Measurements from ENCODE around the gene GTDC1.

DNA sequence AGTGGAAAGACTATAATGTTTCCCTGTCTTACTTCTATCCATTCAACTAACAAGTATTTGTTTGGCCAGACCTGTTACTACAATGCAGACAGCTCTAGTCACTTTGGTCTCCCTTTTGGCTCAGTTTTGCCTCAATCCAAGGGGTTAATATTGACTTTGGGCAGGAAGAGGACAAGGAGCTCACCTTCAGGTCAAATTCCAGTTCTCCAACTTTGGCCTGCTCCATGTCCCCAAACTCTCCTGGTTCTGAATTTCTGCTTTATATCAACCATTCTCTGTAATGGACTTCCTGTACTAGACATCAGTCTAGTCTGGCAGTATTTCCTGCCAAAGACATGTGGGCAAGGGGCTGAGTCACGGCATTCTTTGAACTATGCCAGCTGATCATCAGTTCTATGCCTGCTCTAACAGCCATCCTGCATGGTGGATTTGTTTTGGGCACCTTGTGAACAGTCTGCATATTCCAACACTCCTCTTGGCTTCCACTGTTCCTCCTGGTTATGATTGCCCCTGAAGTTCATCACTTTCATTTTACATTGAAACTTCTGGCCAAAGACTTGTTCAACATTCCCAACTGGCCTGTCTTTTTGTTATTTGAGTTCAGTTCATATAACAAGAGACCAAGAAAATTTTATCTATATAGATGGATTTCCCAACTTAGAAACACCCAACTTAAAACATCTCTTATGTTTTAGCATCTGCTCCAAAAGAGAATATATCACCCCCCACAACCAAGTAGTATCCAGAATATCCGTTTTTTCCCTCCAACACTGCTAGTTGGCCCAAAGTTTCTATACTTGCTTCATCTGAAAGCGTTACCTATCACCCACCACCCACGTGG is 11.7 kb downstream of the GTDC1 start:
- RRBS, result no CpG with 5 or more reads among the region's 4 CpGs

DNA sequence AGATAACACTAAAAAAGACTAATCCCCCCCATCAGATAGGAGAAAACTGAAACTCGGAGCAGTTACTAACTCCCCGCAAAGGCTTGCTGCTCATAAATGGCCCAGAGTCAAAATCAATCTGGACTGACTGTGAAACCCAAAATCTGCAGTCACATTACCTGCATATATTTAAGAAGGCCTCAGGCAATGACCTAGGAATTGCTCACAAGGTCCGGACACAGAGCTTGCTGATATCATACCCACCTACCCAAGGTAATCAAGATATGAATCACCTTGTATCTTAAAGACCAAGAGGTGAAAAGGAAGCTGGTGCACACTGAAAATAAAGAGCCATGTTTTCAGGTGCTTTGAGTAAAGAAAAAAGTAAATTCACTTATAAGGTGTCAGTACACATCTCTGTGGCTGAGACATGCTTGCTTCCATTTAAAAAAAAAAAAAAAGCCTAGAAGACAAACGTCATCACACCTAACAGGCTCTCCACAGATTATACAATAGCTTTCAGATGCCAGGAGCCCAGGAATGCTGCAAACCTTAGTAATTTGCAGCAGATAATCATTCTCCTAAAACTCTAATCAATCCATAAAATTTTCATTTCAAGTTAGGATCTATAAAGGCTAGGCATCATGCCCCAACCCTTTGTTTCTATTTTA is 7.8 kb downstream of the GTDC1 start:
- RRBS, result no CpG with 5 or more reads among the region's 4 CpGs

GRCh38 chr2:144331653-144332847 is at the start of gene GTDC1:
TSS of gene GTDC1 (minus strand) at chr2:144332512.
- RRBS, result 4% methylated on average over 81 of the region's 134 CpGs

DNA sequence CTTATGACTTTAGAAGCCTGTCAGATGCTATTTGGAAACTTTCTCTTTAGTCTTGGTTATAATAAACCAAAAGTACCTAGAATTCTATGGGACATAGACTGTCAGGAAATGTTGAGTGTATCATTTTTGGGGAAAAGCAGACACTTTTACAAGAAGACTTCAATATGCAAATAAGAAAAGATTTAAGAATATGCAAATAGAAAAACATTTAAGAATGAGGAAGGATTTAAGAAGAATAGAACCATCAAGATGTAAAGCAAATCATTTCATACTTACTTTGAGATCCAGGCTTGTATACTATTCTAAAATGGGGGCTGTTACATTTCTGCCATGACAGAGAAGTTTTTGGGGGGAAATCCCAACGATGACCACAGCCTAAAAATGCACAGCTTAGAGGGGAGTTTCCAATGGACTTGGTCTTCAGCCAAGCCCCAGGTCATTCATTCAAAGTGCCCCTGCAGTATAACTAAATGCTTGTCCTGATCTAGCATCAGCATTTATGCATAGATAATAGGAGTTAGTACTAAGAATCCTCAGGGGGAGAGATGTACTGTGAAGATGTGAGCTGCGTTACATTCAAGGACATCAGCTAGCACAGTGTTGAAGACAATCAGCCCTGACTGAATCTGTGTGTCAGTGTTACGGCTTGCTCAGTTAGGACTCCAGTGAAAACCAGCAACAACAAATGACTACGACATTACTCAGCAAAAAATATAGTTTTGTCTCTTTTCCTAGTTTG is 26.6 kb upstream of the GTDC1 start:
- RRBS, result no CpG with 5 or more reads among the region's 4 CpGs

GRCh38 chr2:144389096-144390209 is 57.1 kb upstream of the GTDC1 start:
- RRBS, result no CpG with 5 or more reads among the region's 46 CpGs

DNA sequence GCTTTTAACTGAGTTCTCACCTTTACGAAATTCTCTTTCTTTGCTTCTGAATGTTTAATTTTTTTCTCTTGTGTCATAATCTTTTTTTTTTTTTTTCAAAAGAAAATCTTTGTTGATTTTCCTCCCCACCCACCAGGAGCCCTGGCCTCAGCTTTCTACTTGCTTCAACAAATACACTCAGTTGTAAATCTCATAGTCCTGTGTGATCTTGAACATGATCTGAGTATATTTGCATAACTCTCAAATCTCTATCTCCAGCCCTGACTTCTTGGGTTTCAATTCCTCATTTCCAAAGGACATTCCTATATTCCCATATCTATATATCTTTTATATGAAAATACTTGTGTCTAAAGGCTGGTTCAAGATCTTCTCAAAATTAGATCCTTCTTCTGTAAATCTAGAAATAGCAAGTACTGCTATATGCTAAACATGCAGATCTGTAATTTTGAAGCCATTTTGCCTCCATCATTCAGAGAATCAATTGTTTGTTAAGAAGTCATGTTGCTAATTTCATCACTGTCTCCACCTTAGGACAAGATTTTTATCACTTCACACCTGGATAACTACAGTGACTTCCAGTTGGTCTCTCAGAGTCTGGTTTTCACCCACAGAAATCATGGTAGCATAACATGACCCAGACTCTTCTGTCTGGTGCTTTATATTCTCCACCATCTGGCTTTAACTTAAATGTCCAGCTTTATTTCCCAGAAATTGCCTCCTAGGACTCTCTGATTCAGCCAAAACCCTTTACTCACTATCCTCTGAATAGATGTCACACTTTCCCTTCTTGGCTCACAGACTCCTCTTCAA is 89.5 kb upstream of the GTDC1 start:
- RRBS, result no CpG with 5 or more reads among the region's 1 CpG

DNA sequence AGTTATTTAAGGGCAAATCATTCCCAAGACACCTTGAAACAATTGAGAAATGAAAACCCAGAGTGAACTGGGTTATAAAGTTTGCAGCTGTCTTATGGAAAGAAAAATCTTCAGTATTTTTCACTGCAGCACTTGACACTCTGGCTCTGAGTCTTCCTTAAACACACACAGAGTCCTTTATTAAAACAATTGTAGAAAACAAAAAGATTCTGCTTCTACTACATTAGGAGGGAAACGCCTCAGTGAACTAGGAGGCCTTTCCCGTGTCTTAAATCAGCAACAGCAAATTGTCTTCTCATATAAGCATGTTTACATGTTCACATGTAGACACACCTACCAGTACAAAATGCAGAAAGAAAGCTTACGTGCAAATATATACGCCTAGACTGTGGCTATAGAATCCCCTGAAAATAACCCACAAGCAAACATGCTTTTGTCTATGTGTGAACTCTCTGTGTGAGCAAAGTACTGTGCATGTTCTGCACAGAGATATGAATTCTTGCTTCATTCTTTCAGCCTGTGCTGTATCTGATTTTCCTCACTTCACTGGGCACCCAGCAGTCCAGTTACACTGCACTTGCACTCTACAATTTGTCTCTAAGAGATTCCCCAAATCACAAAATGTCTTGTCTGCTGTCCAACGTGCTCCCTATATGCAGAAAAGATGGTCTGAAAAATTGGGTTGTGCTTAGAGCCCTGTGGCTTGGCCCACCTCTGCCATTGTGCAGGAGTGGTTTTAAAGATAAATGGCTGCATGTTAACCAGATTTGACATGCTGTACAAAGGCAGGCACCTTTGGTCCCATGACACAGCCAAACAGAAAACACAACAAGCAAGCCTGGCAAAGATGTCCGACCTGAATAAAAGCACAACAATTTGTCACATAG is 24.5 kb downstream of the ZEB2 start:
- RRBS, result no CpG with 5 or more reads among the region's 6 CpGs

GRCh38 chr2:144496609-144497859 is 22.9 kb downstream of the ZEB2 start:
- RRBS, result no CpG with 5 or more reads among the region's 10 CpGs

GRCh38 chr2:144509019-144509576 is 10.8 kb downstream of the ZEB2 start:
- RRBS, result no CpG with 5 or more reads among the region's 7 CpGs

DNA sequence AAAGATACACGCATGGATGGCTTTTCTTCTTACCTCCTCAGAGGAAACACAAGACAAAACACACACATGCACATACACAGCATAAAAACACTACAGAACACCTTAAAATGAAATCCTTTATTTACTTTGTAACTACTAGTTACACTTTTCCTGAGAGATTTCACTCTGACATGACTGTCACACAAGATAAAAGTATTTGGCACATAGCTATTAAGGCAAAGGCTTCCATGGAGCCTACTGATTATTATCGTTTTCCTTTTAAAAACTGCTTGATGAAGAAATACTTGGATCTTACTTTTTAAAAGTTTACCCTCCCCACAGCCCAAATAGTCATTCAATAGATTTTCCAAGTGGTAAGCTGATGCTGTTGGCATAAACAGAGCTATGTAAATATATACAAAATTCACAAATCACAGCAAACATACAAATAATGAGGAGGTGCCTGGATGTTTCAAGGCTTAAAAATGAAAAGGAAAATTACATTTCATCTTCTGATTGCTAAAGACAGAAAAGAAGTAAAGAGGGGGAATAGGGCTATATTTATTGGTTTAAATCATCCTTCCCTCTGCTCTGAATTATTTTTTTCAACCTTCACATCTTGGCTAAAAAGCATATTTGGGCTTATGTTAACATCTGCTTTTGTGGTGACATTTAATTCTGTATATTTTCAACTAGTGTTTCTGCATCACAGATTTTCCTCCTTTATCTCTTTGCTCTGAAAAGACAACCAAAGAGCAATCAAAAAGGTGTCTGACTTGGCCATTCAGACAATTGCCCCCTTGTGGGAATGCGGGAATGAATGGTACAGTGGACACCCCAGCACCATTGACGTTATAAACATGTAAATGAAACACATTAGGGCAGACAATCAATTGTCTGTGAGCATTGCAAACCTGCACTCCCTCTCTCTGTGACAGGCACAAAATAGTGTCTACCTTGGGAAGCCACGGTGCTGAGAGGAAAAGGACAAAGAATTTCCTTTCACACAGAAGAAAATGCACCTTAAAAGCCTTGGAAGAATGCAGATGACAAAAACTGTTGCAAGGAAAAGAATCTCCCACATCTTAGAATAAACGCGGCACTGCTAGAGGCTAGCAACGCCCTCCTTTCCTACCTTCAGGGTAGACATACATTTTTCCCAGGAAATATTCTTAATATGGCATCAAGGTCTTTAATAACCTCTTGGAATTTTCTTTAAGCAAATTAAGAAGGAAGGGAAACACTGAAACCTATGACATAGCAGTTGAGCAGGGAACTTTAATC is 8.2 kb downstream of the ZEB2 start:
- RRBS, result no CpG with 5 or more reads among the region's 8 CpGs

DNA sequence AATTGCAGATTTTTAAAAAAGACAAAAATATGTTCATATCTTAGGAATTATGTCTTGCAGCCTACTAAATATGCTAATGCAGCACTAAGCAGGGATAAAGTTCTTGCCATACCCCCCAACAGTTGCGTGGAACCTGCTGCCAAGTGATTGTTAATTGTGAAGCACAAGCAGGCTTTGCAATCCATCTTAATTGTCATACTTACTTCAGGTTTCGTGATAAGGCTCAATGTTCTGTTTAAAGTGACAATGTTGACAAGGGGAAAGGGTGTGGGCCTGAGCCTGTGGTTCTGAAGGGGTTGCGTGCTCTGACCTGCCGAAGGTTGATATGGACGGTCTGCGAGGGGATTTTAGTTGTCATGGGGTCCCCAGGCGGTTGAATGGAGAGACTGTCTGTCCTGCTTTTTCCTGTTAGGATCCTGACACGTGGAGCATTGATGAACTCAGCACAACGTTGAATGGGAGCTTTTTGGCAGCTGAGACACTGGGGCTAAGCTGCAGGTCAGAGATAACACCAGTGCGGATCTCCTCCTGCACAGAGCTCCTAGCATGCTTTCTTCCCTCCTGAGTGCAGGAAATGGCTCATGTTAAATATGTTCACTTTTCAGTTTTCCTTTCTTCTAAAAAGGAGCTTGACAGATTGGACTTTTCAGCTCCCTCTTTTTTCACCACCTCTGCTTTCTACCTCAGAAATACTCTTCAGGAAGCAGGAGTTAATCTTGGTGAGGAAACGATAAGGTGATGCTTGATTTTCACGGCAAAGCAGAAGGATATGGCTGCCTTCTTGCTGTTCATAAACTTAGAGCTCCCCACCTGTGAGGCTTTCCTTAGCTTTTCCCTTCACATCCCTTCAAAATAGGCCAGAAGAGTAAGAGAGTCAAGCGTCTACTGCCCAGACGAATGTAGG is 62.9 kb upstream of the ZEB2 start:
- RRBS, result no CpG with 5 or more reads among the region's 14 CpGs

DNA sequence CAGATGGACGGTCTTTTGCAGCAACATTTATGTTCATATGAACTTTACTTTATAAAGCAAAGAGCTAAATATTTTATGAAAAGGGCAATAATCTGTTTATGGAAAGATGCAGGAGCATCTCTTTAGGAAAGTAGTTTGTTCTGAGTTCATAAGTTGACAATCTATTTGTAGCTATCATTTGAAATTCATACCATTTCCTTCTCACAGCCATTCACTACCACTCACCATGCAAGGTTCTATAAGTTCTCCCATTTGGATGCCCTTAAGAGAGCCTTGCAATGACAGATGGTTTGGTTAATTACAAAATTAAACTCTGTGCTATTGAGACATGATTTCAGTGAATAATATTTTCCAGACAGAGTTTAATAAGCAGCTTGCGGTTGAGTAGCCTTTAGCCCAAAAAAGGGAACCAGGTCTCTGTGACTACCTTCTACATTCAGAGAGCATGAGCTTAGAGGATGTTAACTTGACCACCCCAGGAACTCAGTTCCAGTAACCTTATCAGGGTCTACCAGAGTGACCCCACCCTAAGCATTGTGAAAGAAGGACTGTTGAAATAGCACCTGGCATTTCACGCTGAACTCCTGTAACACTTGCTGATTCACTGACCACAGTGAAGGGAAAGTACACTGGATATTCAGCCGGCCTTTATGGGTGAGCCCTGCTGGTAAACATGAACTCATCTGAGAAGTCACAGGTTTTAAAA is 1173.0 kb upstream of the ZEB2 start:
- RRBS, result no CpG with 5 or more reads among the region's 4 CpGs

DNA sequence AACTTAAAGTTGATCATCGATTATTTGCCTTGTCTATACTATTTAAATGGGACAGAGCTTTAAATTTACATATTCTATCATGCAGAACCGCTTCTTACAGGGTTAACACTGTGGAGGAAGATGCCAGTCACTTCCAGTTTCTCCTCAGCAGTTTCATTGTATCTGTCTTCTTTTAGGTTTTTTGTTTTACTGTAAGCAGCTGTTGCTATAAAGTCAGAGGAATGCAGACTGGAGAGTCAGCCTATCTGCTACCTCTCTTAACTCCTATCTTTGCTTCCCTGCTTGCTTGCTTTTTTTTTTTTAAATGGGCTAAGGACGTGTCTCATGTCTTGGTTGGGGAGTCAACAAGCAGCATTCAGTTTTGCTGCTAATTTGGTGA is 8.9 kb downstream of the EPC2 start:
- RRBS, result no CpG with 5 or more reads among the region's 3 CpGs

DNA sequence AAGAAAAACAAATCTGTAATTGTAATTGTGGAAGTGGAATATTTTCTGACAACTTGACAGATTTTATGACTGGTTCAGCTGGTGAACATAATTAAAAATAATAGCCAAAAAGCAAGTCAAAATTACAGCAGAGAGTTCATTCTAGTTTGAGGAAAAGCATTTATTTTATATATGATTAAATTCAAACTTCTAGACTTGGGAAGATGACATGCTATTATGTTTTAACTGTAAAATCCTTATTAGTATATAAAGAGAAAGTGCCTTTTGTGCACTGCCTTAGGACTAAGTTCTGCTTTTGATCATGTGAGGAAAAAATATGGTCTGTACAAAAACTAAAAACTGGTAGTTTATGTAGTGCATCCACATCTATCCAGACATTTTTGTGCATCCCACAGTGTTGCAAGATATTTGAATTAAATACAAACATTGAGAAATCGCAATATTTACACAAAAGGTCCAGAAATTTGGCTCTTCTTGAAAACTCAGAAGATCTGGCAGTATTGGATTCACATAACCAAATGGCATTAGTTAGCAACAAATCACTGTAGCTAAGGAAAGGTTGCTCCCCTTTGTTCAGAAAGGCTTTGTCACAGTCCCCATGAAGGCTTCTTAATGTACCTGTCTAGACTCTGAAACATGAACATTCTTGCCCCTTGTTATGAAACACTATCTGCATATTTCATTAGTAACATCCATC is 2.4 kb downstream of the MMADHC start:
- RRBS, result no CpG with 5 or more reads among the region's 1 CpG

GRCh38 chr2:150404122-150404666 is 83.3 kb downstream of the RND3 start:
- RRBS, result no CpG with 5 or more reads among the region's 4 CpGs

DNA sequence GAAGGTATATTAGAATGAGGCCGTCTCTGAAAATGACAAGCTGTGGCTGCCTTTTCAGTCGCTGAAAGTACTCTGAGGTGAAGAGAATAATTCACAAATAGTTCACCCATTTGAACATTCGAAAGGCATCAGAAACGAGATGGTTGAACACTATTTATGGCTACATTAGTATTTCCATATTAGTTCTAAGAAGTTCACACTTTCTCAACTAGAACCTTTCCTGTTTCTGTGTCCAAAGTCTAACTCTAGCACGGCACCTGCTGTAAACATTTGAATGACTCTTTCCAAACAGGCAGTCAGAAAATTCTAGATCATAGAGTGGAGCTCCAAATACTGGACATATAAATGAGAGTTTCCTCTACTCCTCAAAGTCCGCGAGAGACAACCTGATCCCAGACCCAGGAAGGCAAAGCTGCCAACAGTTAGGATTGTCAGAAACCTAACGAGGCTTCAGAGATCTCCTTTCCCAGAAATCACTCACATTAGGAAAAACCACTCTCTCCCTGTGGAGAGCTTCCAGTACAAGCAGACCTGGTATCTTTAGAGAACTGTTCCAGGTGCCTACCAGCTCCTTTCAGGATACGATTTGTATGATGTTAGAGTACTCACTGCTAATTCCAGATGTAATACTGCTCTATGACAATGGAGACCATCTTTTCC is 10.6 kb downstream of the RND3 start:
- RRBS, result no CpG with 5 or more reads among the region's 9 CpGs

DNA sequence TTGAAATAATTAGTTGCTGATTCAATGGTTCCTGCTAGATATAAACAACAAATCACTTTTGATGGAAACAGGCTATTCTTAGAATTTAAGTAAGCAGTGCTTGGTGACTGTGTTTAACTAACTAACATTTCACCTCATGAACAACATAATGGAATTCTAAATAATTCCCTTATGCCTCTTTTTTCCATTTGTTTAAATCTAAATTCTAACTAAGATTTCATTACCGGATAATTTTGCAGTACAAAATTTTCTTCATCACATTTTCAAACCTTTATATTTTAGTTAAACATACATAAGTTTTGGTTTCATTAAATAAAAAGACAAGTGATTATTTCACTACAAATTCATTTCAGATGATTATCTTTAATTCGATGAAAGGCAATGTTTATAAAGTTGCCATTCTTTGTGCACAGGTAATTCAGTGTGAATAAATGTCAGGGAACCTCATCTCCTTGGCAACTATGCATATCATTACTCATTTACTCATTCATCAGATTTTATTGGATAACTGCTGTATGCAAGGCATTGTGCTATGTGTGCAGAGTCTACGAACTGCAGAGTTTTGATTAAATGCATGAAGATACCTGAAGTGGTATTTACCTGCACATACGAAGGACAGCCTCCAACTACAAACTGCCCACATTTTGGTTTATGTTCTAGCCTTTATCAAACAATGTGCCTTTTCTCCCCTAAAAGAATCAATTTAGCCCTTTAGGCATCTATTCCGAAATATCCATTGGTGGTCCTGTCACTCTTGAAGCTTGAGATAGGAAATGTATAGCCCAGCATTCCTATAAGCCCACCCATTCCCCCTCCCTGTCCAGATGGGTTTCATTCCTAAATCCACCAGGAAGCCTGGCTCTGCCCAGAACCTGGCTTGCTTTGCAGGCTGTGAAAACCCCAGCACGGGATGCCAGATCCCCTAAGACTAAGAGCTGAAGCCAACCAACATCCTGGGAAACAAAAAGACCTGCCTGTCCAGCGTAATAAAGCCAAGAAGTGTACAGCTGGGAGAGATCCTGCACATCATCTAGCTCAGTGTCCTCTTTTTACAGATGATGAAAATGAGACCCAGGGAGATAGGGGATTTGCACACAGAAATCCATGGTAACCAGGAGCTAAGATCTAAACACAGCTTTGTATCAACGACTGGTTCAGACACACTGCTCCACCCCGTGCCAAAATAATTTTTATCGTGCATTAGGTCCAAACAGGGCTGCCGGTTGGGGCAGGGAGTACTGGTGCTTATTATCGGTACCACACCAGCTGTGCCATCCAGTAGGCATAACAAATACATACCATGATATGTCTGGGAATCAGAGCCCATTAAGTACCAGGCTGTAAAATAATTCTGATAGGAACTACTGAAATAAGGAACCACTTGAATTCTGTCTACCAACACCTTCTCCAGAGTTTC is 3.3 kb downstream of the RND3 start:
- RRBS, result no CpG with 5 or more reads among the region's 12 CpGs

DNA sequence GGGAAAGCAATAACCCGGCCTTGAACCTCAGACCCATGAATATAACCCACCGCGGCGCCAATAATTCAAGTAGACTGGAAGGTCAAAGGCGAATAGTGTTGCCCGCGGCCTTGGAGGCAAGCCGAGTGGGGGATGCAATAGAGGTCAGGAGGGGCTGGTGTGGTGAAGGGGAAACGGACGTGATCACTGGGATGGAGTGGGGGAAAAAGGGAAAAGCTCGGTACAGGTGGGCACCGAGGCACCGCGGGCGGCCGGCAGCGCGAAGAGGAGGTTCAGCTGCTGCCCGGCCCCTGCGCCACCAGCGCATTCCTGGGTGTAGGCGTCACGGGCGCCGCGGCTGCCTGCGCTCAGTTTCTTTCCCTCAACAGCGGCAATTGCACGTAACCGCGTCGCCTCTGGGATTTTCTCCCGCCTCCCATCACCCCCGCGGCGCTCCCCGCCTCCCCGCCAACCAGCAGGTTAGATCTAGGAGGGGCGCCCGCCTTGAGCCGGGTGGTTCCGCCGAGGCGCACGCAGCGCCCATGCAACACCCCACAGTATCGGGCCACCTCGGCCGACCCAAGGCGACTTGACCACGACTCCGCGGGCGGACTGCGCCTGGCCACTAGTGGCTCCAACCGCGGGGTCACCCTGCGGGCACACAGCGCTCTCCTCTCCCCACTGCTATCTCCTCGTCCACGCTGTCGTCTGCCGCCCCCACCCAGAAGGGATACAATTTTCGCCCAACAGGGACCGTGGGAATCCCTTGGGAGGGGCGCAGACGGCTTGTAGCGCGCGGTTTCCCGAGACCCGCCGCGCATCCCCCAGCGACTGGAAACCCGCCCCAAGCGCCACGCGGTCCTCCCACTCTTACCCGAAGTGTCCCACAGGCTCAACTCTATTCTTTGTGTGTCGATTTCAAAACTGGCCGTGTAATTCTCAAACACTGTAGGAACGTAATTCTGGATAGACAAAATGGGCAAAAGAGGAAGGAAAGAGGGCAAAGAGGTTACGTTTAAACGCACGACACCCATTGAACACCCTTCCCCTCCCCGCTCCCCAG is 1.3 kb downstream of the RND3 start:
- RRBS, result 10% methylated on average over 1 of the region's 87 CpGs

- RRBS, result no CpG with 5 or more reads among the region's 5 CpGs
Measured at GRCh38 chr2:151464346-151464928, 54.7 kb downstream of the RIF1 start.

DNA sequence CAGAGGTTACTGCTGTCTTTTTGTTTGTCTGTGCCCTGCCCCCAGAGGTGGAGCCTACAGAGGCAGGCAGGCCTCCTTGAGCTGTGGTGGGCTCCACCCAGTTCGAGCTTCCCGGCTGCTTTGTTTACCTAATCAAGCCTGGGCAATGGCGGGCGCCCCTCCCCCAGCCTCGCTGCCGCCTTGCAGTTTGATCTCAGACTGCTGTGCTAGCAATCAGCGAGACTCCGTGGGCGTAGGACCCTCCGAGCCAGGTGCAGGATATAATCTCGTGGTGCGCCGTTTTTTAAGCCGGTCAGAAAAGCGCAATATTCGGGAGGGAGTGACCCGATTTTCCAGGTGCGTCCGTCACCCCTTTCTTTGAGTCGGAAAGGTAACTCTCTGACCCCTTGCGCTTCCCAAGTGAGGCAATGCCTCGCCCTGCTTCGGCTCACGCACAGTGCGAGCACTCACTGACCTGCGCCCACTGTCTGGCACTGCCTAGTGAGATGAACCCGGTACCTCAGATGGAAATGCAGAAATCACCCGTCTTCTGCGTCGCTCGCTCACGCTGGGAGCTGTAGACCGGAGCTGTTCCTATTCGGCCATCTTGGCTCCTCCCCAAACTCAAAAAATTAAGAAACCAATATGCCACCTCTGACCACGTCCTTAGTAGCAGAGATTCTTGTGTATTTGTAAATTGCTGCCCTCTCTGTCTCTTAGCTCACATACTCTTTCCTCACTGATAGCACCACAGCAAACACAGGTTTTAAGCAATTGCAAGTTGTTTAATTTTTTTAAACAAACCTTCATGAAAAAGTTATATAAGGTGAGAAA is 29.8 kb downstream of the NEB start:
- RRBS, result 96% methylated on average over 5 of the region's 35 CpGs